Measurements from ENCODE around the gene GCK.

- RRBS = no CpG with 5 or more reads among the region's 29 CpGs
Measured at GRCh38 chr7:41695571-41696942, 6.8 kb downstream of the INHBA start.

DNA sequence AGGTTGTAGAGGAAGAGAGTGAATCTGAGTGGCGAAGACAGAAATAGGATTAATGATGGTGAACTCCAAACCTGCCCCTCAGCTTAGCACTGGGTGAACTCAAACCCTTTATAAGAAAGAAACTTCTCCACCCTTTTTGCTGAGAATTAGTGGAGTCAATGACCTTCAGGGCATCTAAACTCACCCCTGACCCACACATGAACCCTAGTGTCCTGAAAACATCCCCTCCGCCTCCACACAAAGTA, 1.4 kb upstream of the INHBA start:
- RRBS = no CpG with 5 or more reads among the region's 2 CpGs

GRCh38 chr7:41708926-41709282, 6.0 kb upstream of the INHBA start:
- RRBS = no CpG with 5 or more reads among the region's 6 CpGs

DNA sequence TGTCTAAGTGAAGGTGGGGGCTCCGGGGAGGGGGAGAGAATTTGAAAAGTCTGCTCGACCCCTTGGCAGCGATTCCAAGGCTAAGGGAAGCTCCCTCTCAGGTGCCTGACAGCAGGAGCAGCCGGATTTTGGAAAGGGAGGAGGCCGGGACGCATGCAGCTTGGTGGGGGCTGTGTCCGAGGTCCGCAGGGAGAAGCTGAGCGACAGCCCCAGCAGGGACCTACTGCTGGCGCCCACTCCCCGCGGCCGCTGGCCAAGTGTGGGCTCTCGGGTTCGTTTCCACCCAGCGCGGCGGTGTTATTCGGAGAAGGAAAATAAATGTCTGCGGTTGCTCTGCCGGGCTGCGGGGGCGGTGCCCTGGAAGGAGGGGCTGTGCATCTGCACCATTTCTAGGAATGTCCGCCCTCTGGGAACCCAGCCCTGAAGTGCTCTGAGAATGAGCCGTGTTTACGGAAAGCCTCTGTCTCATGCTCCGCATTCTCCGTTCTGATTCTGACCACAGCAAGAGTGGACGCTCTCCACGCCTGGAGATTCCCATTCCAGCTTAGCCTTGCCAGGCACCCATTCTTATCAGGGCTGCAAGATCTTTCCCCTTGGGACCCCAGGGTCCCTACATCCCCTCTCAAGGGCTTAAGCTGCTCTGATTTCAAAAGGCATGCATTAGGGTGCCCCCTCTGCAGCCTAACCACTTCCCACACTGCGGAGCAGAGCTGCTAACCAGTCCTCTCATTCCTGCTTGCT, 256.5 kb upstream of the GLI3 start:
- RRBS = 10% methylated on average over 3 of the region's 31 CpGs

DNA sequence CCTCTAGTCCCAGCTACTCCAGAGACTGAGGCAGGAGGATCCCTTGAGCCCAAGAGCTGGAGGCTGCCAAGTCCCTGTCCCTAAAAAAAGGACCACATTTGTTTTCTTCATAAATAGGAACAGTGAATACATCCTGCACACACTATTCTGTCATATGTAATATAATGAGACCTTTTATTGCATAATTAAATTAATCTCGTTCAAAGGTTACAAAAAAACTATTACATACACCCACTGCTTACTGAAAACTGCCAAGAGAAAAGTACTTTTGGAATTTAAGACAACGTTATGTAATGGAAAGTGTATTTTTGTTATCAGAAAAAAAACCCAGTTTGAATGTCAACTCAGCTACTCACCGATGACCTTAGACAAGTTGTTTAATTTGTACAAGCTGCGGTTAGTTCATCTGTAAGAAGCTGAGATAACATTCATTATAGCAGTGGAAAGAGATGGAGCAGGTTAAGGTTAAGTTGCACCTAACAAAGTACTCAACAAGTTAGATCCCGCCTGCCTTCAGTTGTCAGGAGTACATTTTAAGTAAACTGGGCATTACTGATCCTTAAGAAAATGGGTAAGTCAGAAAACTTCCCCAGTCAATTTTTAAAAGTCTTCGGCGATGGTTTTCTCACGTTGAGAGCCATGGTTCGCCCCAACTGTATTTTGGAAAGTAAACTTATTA, 1.1 kb downstream of the PSMA2 start:
- RRBS = no CpG with 5 or more reads among the region's 9 CpGs

- RRBS = no CpG with 5 or more reads among the region's 11 CpGs
Measured at GRCh38 chr7:42931780-42931982, 293 bp downstream of the PSMA2 start.

DNA sequence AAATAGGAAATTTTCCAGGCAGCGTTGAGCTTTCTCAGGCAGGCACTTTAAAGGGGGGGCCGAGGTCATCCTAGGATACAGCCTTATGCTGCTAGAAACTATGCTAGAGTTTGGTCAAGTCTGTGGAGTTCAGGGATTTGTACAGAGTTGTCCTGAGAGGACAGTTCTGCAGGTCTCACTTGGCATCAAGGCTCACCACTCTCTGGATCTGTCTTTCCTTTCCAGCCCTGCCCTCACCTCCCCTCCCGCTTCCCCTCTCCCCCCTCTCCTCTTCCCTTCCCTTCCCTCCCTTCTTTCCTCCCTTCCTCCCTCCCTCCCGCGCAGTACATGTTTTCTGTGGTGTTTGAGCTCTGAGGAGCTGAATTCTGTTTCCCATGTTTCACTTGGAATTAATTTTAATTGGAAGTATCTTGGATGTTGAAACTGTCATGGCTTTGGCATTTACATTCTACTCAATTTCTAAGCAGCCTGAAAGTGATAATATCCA, 1.1 kb downstream of the MRPL32 start:
- RRBS = no CpG with 5 or more reads among the region's 5 CpGs

- RRBS = no CpG with 5 or more reads among the region's 6 CpGs
Measured at GRCh38 chr7:43077766-43078183, 34.7 kb upstream of the HECW1 start.

GRCh38 chr7:43585491-43586034, 2.7 kb downstream of the STK17A start:
- RRBS = no CpG with 5 or more reads among the region's 2 CpGs

GRCh38 chr7:43586071-43586664, 3.3 kb downstream of the STK17A start:
- RRBS = no CpG with 5 or more reads among the region's 5 CpGs

DNA sequence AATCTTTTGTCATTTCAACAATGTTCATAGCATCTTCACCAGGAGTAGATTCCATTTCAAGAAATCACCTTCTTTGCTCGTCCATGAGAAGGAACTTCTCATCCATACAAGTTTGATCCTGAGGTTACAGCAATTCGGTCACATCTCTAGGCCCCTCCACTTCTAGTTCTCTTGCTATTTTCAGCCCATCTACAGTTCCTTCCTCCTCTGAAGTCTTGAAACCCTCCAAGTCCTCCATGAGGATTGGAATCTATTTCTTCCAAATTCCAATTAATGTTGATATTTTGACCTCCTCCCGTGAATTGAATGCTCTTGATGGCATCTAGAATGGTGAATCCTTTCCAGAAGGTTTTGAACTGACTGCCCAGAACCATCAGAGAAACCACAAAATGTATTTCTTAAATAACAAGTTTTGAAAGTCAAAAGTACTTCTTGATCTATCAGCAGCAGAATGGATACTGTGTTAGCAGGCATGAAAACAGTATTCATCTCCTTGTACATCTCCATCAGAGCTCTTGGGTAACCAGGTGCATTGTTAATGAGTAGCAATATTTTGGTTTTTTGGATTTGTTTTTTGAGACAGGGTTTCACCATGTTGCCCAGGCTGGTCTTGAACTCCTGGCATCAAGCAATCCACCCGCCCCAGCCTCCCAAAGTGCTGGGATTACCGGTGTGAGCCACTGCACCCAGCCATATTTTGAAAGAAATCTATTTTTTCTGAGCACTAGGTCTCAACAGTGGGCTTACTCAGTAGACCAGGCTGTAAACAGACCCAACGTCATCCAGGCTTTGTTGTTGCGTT, 49.5 kb downstream of the STK17A start:
- RRBS = no CpG with 5 or more reads among the region's 7 CpGs

- RRBS = no CpG with 5 or more reads among the region's 9 CpGs
Measured at GRCh38 chr7:43650361-43651000, 67.6 kb downstream of the STK17A start.

DNA sequence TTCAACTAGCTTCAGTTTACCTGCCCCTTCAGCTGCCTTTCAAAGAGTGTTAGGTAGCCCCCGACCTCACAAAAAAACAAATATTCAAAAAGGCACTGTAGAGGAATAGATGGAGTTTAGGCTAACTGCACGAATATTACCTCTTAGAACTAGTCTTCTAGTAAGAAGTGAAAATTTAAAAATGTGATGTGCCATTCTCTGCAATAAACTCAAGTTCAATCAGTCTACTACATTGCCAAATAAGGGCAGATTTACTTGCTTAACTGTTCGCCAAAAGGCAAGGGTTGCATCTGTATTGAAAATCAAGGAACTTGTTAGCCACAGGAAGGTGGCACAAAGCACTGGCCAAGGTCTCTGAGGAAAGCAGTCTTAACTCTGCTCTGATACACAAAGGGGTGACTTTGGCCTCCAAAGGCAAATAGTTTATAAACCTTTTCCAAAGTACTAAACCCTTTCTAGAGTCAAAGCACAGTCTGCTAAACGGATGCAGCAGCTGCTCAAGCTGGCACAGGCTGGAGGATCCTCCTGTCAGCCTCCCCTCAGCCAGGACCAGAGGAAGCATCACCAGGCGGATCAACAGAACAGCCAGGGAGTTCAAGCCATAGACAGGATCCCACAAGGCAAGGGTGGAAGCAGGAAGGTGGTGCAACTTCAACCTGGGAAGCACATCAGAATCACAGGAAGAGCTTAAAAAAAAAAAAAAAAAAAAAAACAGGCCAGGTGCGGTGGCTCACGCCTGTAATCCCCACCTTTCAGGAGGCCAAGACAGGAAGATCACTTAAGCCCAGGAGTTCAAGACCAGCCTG, 68.3 kb downstream of the STK17A start:
- RRBS = no CpG with 5 or more reads among the region's 7 CpGs

DNA sequence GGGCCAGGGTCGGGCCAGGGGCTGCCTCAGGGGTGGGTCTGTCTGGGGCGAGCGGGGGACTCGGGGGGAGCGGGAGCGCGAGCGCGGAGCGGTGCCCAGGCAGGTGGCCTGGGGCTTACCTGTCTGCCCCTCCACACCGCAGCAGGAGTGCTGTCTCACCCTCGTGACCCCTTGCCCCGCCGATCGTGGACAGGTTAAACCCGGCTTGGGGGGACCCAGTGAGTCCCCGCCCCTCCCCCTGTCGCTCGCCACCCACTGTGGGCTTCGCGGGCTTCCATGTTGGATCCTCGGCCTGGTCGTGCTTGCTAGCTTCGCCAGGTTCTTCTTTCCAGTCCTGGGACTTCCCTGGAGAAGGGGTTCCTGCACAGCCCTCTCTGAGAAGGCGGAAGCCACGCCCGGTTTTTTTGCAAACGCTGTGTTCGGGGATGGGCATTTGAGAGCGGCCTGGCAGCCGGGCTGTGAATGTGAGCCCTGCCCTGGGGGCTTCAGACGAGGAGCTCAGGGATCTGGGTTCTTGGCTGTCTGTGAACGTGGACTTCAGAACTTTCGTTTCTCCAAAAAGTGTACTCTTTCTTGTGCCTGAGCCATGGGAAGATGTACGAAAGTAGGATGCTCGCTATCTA, 444 bp downstream of the DBNL start:
- RRBS = 4% methylated on average over 5 of the region's 36 CpGs

DNA sequence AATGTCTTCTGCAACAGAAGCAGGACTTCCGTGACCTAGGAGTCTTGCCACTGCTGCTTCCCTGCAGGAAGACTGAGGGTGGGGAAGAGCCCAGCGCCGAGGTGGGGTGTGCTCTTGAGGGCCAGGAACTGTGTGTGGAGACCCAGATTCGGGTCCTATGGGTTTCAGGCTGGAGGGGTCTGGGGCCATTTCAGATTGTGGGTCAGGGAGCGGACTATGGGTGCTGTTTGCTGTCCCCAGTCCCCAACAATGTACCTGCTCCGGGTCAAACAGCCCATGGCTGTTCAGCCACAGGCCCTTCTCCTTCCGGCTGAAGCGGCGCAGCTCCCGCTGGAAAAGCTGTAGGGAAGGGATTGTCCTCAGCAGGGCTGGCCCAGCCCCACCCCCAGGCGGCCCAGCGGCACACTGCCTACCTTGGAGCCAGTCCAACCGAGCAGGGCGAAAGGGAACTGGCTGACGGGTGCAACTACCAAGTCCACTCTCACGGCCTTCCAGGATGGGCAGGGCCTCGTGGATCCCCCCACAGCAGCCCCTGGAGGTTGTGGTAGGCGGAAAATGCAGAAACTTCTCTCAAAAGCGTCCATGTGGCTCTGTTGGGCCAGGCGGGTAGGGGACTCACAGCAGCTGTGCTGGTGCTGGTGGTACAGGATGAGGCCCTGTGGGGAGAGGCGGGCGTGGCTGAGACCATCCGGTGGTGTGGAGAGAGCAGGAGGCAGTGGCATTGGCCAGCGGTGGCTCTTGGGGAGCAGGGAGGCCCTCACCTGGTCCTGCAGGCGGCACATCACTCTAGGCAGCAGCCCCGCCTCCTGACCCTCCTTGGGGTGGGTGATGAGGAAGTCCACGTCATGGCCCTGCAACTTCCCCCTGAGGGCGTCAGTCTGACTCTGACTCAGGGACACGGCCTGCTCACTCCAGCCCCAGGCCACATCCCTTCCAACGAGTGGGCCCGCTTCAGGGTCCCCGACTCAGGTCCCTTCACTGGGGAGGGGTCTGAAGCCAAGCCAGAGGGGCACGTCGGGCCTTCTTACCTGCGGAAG, 8.3 kb upstream of the PGAM2 start:
- RRBS = no CpG with 5 or more reads among the region's 35 CpGs

DNA sequence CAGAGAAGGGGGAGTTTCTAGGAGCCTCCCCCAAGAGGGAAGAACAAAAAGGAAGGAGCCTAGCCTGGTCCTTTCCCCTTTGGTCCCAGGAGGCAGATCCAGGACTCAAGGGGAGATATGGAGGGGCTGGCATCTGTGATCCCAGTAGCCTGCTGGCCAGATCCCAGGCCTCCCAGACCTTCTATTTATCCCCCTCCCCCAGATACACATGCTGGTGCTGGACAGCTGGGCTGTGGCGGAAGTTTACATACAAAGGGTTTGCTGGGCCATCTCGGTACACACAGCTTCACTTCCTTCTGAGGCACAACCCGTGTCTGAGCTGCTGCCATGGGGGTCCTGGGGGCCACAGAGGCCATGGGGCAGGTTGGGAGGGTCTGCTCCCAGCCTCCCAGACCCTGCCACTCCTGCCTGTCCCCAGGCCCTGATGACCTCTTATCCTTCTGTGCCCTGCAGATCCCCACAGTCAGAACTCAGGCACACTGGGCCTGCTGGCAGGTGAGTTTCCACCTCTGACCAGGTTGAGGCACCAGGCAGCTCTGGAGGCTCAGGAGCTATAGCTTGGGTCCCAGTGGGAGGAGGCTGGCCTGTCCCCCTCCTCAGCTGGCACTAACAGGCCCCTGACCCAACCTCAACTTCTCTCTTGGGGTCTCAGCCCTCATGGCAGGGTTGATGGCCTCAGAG, 3.0 kb upstream of the AEBP1 start:
- RRBS = no CpG with 5 or more reads among the region's 3 CpGs

DNA sequence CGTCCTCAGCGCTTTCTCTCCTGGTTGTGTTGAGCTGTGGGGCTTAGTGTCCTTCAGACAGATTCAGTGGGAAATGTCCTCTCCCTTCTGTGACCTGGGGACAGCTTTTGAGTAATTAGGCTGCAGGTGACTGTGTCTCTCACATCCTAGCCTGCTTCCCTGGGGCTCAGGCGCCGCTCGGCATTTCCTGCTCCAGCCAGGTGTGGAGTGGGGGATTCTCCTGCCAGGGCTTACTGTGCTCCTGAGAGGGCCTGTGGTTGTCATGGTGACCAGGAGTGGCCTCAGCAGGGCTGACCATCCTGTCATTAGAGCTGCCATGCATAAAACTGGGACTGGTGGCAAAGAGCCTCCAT, at the start of gene GCK:
GCK (minus strand) TSS at position 209 of the 353 bp plus-strand sequence.
- RRBS = no CpG with 5 or more reads among the region's 5 CpGs

GRCh38 chr7:44225558-44226176, 24.9 kb downstream of the YKT6 start:
- RRBS = no CpG with 5 or more reads among the region's 20 CpGs

DNA sequence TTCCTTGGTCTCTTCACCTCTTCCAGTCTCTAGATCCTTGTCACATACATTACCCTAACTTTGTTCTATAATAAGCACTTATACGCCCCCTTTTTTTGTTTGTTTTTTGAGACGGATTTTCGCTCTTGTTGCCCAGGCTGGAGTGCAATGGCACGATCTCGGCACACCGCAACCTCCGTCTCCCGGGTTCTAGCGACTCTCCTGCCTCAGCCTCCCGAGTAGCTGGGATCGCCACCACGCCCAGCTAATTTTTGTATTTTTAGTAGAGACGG, 867 bp upstream of the OGDH start:
- RRBS = no CpG with 5 or more reads among the region's 13 CpGs

DNA sequence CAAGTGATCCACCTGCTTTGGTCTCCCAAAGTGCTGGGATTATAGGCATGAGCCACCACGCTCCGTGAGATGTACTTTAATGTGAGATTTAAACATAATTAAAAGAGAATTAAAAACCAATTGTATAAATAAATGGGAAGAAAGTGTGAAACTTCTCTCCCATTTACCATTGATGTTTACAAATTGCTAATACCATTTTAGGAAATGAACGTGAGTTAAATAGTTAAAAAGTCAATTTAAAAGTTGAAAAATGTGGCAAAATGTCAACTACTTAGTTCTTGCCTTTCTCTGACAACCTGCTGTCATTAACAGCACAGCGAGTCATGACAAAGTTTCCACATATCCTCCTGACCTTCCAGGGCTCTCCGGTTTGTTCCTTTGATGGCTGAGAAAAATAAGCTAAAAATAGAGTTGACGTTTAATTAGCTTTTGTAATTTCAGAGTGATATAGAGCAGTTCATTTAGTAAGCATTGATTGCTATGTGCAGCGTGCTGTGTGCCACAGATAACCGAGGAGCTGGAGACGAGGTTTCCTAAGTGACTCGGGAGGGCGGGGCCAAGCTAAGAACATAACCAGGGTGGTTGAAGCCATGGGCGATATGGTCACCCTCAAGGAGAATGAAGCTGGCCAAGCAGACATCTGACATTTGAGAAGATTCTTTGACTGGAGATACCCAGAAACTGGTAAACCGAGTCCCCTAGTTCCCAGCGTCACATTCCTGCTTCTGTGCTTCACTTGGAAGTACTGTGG, 47.8 kb downstream of the OGDH start:
- RRBS = no CpG with 5 or more reads among the region's 14 CpGs